ENCODE results near the gene USP3.

DNA sequence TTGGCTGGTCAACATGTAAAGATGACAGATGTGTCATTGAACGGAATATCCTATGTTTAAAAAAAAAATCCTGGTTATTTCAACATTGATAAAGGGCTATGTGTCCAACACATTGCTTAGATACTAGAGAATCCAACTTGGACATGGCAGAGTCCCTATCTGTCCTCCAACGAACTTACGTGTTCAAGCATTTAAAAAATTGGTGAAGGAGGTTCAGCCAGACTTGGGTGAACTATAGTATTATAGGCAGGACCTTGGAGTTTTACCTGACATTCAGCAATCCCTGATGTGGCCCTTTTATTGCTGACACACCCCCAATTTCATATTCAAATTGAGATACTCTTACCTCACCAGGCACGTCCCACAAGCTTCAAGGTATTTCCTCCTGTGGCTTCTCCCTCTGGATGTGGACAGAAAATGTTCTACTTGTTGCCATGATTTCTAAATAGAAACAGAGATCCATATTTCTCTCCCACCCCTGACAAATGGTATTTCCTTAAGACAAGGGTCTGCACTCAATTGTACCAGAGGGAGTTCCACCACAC lies 207.7 kb upstream of the TPM1 start:
- PRO-cap, result no peak

GRCh38 chr15:62880350-62880798 lies 162.2 kb upstream of the TPM1 start:
- PRO-cap, result no peak

DNA sequence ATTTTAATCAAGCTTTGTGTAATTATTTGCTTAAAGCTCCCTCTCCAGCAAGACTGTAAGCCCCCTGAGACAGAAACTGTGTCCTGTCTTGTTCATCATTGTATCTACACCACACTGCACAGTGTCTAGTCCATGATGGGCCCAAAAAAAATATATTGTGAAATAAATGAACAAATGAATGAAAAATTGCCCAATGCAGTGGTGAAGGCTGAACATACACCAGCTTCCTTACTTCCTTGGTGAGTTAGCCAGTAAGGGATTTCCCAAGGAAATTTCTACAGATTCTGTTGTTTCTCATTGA lies 154.6 kb upstream of the TPM1 start:
- PRO-cap, result no peak

DNA sequence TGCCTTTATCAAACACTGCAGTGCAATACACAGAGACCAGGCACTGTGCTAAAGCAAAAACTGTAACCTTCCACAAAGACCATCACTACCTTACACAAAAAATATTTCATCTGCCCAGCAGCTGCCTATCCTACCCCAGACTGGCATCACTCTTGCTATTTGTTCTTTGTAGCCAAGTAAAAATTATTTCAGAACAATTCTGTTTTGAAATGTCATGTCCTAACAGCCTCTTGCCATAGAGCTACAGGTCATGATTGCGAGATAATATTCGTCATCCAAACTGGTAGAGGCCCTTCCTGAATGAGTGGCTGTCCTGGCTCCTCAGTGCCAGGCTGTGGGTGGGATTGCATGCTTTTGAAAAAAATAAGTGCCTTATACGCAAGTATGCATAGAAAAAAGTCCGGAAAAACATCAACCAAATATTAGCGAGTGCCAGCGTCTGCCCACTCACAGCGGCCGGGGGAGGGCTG lies 142.2 kb upstream of the TPM1 start:
- PRO-cap, result no peak

DNA sequence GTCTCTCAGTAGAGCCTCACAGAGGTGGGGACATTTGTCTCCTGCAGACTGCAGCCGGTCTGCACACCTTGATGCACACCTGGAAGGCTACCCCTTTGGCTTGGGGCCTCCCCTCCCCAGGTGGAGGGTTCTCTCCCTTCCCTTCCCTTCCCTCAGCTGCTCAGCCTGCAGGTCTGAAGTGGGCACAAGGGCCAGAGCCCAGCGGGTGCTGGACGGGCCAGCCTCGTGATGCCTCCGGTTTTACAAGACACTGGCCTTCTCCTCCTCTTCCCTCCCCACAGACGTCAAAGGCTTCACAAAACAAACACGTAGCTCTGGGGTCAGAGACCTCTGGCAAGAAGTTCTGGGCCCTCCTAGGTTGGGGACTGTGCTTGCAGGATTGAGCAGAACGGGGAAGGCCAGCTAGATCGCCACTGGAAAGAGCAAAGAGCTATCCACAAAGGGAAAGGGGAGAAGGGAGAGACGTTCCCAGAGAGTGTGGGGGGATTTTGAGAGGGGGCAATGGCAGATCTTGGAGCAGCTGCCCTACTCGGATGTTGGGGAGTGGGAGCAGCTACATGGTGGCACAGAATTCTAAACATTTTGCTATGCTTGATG lies 81.4 kb upstream of the TPM1 start:
- PRO-cap, result no peak

- PRO-cap, result no peak
These were observed 19.8 kb downstream of the TPM1 start for GRCh38 chr15:63062095-63062957.

DNA sequence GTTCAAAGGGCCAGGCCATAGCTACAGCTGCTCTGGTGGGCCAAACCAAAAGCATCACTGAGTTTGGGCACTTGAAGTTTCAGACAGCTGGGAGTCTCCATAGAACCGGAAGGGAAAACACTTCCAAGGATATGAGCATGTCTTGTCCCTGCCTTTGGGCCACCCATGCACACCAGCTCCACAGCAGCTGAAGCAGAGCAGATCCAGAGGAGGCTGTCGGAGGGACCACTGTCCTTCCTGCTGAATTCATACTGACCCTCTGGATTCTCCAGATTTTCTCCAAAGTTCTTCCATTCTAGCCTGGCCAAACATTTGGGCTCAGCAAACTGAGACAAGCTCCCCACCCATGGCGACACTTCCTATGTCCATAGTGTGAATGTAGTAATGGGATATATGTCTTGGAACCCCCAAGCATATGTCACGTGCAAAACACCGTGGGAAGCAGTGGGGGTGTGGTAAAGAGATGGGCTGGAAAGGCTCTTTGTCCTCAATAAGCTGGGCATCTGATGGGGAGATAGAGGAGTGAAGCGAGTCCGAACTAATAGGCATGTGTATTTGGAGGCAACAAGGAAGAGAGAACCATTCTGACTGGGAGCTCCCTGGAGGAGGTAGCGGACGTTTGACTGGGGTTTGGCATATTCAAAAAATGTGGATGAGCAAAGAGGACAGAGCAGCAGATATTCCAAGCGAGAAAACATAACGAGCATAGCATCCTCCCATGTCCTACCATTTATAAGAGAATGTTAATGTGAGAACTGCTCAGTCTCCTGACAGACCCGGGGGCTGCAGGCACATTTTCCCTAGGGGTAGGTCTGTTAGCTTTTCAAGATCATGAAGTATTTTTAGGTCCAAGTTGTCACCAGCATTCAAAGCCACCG lies 25.4 kb downstream of the TPM1 start:
- PRO-cap, result no peak

GRCh38 chr15:63134389-63134795 lies 12.7 kb downstream of the LACTB start:
- PRO-cap, result no peak

- PRO-cap, result no peak
These were observed 27.8 kb downstream of the RAB8B start for GRCh38 chr15:63217316-63217532.

GRCh38 chr15:63246890-63247577 lies 30.4 kb upstream of the APH1B start:
- PRO-cap, result no peak

- PRO-cap, result no peak
These were observed 45.1 kb downstream of the APH1B start for GRCh38 chr15:63322371-63322999.

DNA sequence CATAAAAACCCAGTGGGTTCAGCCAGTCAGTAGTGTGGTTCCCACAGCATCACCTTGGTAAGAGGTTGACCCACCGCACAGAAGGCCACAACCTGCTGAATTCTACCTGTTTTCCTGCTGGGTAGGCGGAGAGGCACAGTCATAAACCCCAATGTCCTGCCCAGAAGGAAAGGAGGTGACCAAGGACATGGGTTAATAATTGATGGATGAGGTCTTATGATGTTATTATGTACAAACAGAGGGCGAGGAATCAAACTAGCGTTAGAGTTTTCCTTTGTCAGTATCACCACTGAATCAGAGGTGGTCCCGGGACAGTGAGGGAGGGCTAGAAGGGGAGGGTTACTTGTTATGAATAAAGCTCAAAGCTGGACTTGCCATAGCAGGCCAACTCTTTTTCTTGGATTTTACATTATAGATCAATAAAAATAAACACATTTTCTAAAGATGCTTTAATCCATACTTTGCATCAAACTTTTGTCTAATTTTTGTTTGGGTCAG lies 27.7 kb downstream of the CA12 start:
- PRO-cap, result no peak

DNA sequence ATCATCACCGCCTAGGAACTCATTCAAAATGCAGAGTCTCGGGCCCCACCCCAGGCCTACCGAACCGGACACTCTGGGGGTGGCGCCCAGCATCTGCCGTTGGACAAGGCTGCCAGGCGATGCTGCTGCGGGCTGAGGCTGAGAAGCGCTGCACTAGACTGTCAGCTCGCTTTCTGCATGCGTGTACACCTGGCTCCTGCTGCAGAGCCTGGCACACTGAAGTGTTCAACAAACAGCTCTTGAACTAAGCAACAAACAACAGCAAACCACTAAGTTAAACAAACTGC lies 26.3 kb downstream of the CA12 start:
- PRO-cap, result no peak

GRCh38 chr15:63364715-63365296 lies 16.8 kb downstream of the CA12 start:
- PRO-cap, result no peak

DNA sequence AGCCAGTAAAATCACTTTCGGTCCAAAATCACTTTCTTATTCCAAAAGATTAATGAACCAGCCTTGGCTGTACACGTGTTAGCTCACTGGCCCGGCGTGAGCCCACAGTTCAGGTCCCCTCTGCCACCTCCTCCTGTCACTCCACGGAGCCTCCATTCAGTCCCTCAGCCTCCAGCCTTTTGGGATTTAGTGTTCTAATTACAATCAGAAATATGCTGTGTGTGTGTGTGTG lies 934 bp downstream of the CA12 start:
- PRO-cap, result no peak

DNA sequence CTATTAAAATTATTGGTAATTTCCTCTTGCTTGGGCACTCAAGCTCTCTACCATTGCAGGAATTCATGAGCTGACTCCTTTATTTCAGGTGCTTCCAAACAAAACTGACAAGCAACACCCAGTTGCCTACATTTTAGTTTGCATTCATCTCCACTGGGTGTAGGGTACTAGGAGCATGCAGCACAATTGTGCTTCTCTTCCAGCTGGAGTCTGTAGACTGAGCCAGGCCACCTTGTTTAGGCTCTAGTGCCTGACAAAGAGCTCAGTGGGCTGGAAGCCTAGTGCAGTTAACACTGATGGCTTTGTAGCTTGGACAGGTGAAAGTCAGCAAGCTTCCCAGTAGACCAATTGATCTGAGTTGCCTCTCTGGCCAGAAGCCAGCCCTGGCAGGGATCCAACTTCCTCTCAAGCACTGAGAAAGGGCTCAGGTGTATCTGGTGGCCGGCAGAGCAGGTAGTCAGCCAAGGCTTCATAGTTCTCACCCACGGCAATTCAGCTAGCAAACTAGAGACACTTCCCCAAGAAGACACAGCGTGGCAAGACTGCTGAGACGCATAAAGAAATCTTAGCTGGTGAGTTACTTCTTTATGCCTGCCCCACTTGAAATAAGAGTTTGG lies 8.2 kb upstream of the CA12 start:
- PRO-cap, result no peak

GRCh38 chr15:63460176-63460779 lies 44.1 kb upstream of the USP3 start:
- PRO-cap, result no peak

- PRO-cap, result no peak
These were observed 30.4 kb upstream of the USP3 start for GRCh38 chr15:63473901-63474571.

DNA sequence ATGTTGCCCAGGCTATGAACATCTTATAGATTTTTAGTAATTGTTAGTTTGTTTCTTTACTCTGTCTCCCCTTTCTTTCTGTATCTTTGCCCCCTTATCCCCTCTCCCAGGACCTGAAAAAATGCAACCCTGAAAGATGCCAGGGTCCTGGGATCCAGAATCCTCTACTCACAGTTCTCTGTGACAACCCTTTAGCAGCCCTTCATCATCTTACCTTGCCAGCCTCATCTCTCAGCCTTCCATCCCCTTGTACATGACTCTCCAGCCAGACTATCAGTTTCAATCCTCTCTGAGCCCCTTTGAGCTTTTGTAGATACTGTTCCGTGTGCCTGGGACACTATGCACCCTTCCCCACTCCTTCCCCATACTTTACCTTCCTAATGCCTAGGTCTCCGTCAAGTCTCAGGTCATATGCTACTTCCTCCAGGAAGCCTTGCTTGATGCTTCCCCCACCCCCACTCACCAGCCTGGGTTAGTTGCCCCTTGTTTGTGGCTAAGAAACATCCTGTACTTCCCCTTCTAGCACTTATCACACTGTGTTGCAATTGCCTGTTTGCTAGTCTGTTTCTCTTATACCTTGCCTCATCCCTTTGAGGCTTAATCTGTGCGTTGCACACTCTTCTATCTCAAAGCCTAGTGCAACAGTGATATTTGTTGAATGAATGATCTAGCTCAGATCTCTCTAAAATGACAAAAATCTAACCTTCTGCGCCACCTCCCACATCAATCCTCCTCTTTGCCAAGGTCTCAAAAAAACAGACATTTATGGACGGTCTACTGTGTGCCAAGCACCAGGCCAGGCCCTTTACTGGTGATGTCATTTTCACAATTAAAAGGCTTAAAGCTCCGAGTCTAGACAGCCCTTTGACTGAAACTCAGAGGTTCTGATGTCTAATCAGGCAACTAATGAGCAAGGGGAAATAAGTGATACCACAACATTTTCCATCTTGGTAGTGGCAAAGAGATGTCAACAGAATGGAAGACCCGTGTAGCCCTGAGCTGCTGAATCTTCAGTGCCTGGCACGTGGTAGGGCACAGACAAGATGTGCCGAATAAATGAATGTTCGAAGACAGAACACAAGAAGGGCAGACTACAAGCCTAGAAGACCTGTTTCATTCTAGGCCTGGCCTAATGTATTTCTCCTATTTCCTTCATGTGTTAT lies 6.6 kb upstream of the USP3 start:
- PRO-cap, result bidirectional peak, plus-strand start at position 238 of the sequence, minus-strand start at position 253 of the sequence; bidirectional peak, plus-strand start at position 762 of the sequence, minus-strand start at position 541 of the sequence

GRCh38 chr15:63504433-63504931 lies at the start of gene USP3:
USP3 (plus strand) TSS chr15:63504593.
- PRO-cap, result bidirectional peak, plus-strand start at chr15:63504594, minus-strand start at chr15:63504388; unidirectional peak, plus-strand start at chr15:63504771

Data from SUDHL5 (cell line).